ENCODE data around the genes RPS17 and RAMAC.

- PRO-cap: no peak
Observed at GRCh38 chr15:82022129-82022554, 23.7 kb downstream of the MEX3B start.

GRCh38 chr15:82088837-82089103 lies 43.0 kb upstream of the MEX3B start:
- PRO-cap: no peak

- PRO-cap: no peak
Observed at GRCh38 chr15:82300248-82300686, 37.6 kb downstream of the SAXO2 start.

GRCh38 chr15:82475359-82476080 lies 45.9 kb downstream of the GOLGA6L9 start:
- PRO-cap: no peak

GRCh38 chr15:82539730-82540556 lies at the start of gene RPS17:
TSS of gene RPS17 (minus strand) at chr15:82540457.
- PRO-cap: unidirectional peak, plus-strand start at chr15:82539935; bidirectional peak, plus-strand start at chr15:82540745, minus-strand start at chr15:82540452

DNA sequence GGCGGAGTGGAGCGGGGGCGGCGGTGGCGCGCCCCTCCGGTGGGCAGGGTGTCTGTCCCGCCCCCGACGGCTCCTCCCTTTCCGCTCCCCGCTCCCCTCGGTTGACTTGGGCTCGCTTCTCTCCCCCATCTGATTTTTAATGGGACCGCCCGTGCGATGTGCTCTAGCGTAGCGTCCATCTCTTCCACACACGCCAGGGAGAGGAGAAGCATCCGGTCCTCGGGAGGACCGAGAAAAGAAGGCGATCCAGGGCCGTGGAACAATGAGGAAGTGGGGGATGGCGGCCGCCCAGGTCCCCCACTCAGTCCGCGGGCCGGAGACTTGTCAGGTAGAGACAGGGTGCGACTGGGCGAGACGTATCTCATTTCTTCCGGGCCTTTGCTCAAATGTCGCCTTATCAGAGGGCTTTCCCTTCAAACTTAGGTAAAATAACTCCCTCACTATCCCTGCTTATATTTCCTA lies 331 bp upstream of the RPS17 start:
- PRO-cap: bidirectional peak, plus-strand start at position 189 of the sequence, minus-strand start outside the sequence

GRCh38 chr15:82648213-82648978 lies 1.2 kb upstream of the CPEB1 start:
- PRO-cap: no peak

- PRO-cap: bidirectional peak, plus-strand start at chr15:82809640, minus-strand start at chr15:82809398
Observed at GRCh38 chr15:82809144-82809484, 314 bp upstream of the WHAMM start.

DNA sequence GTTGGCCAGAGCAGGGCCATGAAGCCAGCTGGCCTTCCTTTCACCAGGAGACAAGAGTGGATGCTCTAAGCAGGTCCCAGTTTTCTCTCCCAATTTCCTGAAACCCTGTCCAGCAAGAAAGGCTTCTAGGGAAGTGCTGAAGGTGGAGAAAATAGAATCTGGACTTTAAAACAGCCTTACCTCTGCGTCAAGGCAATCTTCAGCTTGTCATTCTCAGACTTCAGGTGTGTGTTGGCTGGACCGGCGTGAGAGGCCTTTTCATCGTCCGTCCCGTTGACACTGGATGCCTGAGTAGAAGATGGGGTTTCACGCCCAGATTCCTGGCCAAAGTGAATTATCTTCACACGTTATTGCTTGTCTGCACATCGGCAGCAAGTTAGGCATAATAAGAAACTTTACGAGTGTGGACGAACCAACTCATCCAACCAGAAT lies 49.4 kb downstream of the WHAMM start:
- PRO-cap: no peak

GRCh38 chr15:82985793-82986818 lies at the start of gene RAMAC:
TSS of gene RAMAC (plus strand) at chr15:82986210.
- PRO-cap: bidirectional peak, plus-strand start at chr15:82986210, minus-strand start at chr15:82986101; unidirectional peak, minus-strand start at chr15:82986602; unidirectional peak, minus-strand start at chr15:82986649

GRCh38 chr15:83323264-83323896 lies 38.9 kb upstream of the BNC1 start:
- PRO-cap: bidirectional peak, plus-strand start at chr15:83323476, minus-strand start at chr15:83323447; bidirectional peak, plus-strand start at chr15:83323790, minus-strand start at chr15:83323584

DNA sequence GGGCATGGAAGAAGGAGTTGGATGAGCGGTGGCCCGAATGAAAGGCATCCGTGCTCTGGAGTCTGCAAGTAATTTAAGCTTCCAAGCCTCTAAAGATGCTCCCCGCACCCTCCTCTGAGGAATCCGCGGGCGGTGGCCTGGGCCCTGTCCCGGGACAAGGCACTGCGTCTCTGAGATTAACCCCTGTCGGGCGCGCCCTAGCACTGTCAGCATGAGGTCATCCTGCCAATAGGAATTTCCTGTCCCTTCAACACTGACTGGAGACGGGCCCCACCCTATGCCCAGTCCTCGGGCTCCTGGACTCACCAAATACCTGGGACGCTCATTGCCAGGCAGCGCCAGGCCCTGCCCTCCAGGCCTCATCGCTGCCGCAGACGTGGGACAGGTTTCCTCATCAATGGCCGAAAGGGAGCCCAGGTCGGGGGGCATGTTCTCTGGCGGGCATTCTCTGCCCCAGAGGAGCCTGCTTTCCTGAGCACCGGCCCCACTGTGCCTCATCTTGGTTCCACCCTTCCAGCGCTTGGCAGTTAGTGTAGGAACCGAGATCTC lies 67.6 kb upstream of the SH3GL3 start:
- PRO-cap: no peak

GRCh38 chr15:83704140-83704601 lies 50.2 kb downstream of the ADAMTSL3 start:
- PRO-cap: no peak

GRCh38 chr15:83819667-83820152 lies 165.8 kb downstream of the ADAMTSL3 start:
- PRO-cap: no peak

- PRO-cap: no peak
Observed at GRCh38 chr15:84173151-84173512, 62.4 kb upstream of the GOLGA6L4 start.

- PRO-cap: no peak
Observed at GRCh38 chr15:84647503-84648187, 6.4 kb downstream of the WDR73 start.

GRCh38 chr15:84817704-84818586 lies 789 bp downstream of the ALPK3 start:
- PRO-cap: no peak

GRCh38 chr15:84824154-84824947 lies 7.2 kb downstream of the ALPK3 start:
- PRO-cap: no peak

DNA sequence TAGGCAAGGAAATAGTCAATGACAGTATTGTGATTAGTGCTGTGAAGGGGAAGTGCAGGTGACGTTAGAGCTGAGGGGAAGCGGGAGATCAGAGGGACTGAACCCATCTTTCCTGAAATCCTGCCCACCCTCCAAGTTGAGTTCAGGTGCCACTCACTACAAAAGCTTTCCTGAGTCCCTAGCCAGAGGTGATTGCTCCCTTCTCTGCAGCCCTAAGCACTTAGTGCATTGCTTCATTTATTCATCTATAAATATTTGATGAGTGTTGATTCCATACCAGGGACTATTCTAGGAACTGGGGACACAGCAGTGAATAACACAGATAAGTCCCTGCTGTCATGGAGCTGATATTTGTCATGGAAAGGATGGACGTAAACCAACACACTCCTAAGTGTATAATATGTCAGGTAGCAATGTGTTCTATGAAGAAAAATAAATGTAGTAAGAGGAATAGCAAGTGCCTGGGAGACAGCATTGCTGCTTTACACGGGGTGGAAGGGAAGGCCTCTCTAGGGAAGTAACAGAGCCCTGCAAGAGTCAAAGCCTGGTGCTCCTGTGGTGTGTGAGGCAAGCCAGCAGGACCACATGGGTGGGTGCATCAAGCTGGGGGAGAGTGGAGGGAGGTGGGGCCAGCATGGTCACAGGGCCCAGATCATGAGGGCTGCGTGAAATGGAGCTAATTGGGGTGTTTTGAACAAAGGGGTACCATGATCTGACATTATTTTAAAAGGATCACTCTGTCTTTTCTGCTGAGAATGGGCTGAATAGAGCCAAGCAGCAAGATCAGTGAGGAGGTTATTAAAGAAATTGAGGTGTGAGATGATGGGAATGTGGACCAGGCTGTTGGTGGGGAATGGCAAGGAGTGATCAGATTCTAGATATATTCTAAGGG lies 18.7 kb downstream of the ALPK3 start:
- PRO-cap: no peak

DNA sequence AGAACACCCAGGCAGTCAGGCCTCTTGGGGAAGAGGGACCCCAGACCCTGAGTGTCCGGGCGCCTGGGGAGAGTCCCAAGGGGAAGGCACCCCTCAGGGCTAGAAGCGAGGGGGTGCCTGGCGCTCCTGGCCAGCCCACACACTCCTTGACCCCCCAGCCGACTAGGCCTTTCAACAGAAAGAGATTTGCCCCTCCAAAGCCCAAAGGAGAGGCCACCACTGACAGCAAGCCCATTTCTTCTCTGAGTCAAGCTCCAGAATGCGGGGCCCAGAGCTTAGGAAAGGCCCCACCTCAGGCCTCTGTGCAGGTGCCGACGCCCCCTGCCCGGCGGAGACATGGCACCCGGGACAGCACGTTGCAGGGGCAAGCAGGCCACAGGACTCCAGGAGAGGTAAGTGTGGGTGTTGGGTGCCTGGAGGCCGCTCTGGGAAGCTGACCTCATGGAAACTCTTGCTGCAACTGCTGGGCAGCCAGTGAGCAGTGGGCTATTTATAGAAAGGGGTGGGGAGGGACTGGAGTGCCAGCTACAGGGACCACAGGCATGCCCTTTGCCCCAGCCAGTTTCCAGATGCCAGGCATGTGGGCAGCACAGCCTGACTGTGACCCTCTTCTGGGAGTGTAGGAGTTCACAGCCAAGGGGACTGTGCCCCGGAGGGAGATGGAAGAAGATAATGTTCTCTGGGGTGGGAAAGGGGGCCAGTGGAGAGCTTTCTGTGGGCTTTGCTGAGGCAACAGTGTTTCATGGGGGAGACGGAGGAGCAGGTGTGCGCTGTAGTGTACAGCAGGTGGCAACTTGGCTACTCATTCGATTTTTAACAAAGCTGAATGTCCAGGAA lies 23.6 kb downstream of the ALPK3 start:
- PRO-cap: no peak